Transverse colon (tissue), 4 donors: ENCODE measurements around the gene CEP350.

DNA sequence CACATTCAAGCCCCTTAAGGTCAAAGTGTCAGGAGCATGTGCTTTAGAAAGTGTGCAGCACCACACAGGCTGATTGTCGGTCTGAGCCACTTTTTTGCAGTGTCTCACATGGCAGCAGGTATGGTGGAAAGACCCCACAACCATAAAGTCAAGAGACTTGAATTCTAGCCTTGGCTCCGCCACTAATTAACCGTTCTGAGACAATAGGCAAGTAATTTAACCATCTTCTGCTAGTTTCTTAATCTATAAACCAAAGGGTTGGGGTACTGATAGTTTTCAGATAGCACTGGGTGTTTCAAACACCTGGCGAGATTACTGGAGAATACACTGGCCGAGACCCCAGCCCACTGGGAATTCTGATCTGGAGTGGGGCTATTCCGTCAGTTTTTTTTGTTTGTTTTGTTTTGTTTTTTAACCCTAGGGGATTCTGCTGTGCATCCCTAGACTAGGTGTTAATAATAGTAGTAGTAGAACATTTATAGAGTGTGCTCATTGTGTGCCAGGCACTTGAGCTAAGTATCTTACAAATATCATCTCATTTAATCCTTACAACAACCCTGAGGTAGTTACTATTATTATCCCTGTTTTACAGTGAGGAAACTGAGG lies 21.9 kb downstream of the TOR3A start:
- PRO-cap, result no peak
- RAMPAGE, long total RNA, 4 experiments, result no peak in any of the 4 experiments

DNA sequence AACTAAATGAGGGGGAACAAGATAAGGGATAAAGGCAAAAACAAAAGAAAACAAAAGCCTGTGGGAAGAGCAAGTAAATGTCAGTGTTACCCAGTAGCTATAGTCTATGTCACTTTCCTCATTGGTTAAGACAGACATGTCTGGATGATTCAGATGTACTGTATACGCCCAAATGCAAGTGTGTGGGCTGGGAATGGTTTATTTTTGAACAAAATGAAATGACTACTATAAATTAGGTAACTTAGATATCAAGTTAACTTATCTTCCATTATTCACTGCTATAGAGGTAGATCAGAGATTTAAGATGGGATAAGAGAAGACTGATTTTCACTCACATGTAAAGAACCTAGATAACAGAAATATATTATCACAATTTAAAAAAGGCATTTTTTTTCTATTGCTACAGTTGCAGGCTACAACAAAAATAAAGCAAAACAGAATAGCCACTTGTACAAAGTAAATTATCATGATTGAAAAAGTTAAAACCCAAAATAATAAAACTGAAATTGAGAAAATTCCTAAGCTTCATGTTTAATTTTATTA lies 60.1 kb downstream of the TOR3A start:
- PRO-cap, result no peak
- RAMPAGE, long total RNA, 4 experiments, result no peak in any of the 4 experiments

DNA sequence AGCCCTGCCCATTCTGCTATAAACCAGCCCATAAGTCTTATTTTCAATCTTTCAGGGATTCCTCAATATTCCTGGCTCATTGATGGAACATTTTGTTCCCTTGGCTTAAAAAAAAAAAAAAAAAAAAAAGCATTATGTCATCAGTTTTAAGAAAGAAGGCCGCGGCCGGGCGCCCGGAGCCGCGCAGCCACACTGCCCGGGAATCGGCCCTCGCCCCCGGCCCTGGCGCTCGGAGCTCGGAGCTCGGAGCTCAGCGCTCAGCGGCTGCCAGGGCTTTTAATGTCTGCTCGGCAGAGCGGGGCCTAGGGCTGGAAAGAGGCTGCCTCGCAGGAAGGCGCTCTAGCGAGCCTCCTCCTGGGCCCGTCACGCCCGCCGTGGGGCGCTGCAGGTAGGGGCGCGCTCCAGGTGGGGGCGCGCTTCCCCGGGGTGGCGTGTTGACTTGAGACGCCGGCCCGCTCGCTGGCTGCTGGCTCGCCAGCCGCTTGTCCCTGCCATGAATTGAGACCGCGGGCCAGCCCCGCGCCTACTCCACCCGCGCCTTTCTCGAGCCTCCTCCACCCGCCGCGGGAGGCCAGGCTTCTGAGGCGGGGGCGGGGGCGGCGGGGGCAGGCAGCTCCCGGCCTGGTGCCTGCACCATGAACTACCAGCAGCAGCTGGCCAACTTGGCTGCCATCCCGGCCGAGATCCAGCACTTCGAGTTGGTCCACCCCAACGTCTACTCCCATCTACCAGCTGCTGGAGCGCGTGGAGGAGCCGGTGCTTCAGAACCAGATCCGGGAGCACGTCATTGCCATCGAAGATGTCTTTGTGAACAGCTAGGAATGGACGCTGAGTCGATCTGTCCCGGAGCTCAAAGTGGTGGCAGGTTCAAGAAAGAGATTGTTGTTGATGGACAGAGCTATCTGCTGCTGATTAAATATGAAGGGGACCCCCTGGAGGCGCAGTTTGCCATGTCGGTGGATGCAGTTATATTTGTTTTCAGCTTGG lies 5.3 kb upstream of the TDRD5 start:
- PRO-cap, result unidirectional peak, minus-strand start at position 700 of the sequence
- RAMPAGE, long total RNA, 4 experiments, result no peak in any of the 4 experiments

- PRO-cap, result no peak
- RAMPAGE, long total RNA, 4 experiments, result no peak in any of the 4 experiments
Measured at GRCh38 chr1:179729814-179730567, 13.1 kb upstream of the FAM163A start.

- PRO-cap, result no peak
- RAMPAGE, long total RNA, 4 experiments, result no peak in any of the 4 experiments
Measured at GRCh38 chr1:179825111-179825690, 52.4 kb downstream of the TOR1AIP2 start.

DNA sequence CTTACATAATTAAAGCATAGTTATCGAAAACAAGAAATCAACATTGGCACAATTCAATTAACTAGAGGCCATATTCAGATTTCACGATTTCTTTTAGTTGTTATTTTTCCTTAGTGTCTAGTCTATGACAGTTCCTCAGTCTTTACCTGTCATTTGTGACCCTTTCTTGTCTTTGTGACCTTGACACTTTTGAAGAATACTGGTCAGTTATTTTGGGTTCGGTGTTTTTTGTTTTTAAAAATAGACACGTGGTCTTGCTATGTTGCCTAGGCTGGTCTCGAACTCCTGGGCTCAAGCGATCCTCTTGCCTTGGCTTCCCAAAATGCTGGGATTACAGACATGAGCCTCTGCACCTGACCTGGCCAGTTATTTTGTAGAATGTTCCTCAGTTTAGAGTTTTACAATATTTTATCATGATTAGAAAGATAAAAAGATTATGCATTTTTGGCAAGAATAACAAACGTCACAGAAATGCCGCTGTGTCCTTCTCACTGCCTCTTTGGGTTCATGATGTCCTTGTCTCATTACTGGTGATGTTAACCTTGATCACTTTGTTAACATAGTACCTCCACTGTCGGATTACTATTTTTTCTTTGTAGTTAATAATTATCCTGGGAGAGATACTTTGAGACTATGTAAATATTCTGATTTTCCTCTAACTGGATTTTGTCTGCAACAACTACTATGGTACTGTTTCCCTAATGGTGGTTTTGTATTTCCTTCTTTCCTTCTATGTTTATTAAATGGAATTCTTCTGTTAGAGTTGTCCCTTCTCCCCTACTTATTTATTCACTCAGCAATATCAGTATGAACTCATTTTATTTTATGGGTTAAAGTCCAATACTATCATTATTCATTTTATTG lies 4.4 kb downstream of the TOR1AIP2 start:
- PRO-cap, result no peak
- RAMPAGE, long total RNA, 4 experiments, result no peak in any of the 4 experiments

DNA sequence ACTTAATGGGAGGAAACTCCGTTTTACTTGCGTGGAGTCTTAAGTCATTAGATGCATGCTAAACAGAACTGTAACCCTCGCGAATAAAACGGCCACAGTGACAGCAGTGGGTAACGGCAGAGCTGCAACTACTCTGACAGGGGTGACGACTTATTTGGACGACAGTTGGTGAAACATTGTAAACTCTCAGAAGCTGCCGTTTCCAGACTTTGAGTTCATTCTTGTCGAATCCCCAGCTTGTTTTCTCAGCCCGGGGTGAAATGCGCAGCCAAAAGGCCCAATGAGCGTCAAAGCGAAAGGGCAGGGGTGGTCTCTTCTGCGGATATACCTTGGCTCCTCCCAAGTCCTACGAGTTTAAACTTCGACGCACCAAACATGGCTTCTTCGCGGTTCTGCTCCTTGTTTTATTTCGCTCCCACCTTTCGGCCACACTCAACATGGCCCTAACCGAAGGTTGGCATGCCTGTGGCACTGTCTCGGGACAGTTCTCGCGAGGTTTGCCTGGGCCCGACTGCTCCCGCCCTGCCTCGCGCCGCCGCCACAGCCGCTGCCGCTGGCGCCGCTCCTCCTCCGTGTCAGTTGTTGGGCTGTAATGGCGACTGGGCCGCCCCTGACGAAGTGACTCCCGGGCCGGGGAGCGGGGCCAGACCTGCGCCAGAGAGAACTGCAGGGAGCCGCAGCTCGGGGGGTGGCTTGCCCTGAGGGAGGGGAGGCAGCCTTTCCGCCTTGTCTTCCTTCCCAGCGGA lies at the start of gene CEP350:
Gene CEP350 (plus strand): TSS at position 578 of the 746 bp plus-strand sequence.
- PRO-cap, result bidirectional peak, plus-strand start at position 578 of the sequence, minus-strand start at position 326 of the sequence
- RAMPAGE, long total RNA, 4 experiments, result start-site peak on the plus strand in 3 of 4 experiments, centred at positions 576 to 580 of the sequence, 47 to 245 reads per replicate

DNA sequence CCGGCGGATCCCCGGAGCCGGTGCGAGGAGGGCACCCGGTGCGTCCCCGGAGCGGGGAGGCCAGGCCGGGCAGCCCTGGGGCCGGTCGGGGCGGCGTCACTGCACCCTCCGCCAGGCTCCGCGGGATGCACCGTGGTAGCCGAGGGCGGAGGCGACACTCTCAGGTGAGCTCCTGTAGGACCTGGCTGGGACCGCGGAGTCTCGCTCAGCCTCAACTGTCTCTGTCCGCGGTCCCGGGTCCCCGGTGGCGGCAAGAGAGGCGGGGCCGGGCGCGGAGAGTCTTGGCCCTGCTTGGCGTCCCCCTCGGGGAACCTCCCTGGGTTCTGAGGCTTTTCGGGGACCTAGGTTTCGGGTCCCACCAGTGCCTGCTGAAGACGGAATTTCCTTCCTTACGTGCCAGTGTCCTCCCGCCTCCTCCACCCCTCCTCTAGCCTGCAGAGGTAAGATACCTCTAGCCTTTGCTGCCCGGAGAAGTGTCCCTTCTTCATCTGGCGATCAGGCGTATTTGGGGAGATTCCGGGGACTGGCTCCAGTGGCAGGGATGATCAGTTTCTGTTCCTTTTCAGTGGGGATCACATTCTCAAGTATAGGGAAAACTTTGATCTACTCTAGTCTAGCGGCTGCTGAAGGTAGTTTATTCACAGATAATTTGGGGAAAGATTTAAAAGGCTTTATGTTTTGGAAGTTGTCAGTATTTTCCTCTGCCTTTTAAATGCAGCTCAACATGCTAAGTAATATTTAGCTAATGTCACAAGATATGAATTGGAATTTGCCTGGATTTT lies 560 bp downstream of the CEP350 start:
- PRO-cap, result unidirectional peak, minus-strand start at position 187 of the sequence; unidirectional peak, minus-strand start at position 420 of the sequence
- RAMPAGE, long total RNA, 4 experiments, result no peak in any of the 4 experiments

- PRO-cap, result no peak
- RAMPAGE, long total RNA, 4 experiments, result start-site peak on the plus strand in 2 of 4 experiments, at chr1:179996610-179996797 at its widest, 11 to 31 reads per replicate
Measured at GRCh38 chr1:179996335-179997194, 42.0 kb downstream of the CEP350 start.

- PRO-cap, result unidirectional peak, minus-strand start at chr1:180155519
- RAMPAGE, long total RNA, 4 experiments, result no peak in any of the 4 experiments
Measured at GRCh38 chr1:180155238-180155900, 700 bp downstream of the QSOX1 start.

GRCh38 chr1:180167675-180167901 lies 12.9 kb downstream of the QSOX1 start:
- PRO-cap, result no peak
- RAMPAGE, long total RNA, 4 experiments, result no peak in any of the 4 experiments

DNA sequence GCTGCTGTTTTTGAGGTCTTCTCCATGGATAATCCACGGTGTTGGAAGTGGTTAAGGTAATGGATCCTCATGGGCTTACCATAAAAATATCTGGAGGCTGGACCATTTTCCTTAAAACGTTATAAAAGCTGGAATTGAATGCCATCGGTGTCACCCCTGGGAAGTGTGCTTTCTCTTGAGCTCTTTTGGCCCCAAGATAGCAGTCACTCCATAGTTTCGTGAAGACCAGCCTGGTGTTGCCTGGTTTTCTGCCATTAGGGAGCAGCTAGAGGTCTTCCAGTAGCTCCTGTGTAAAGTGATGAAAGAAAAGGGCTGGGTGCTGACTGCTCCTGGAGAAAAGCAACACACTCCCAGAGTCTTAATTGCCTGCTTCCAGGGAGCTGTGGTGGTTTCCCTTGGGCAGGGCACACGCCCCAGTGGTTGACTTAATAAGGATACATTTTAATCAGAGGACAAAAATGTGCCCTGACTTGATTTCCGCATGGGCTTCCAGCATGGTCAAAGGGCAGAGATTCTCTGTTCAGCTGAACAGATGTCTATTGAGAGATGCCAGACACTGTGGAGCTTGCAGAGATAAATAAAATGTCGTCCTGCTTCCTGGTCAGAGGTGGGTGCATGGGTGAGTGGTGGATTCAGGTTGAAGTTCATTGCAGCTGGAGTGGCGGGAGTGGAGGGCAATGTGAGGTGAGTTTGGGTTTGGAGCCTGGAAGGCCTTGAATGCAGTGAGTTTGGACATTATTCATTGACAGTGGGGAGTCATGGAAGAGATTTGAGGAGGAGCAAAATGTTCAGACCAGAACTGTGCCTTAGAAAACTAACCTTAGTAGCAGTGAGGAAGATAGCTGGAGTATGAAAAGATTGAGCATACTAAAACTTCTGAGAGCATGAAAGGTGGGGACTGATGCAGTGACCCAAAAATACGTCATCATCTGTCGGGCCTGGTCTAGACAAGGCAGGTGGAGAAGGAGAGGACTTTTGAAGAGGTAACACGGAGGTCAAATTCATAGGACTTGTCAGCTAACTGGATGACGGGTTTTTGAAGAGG lies 16.0 kb downstream of the QSOX1 start:
- PRO-cap, result no peak
- RAMPAGE, long total RNA, 4 experiments, result start-site peak on the plus strand in 1 of 4 experiments, centred at position 463 of the sequence, 5 reads per replicate

DNA sequence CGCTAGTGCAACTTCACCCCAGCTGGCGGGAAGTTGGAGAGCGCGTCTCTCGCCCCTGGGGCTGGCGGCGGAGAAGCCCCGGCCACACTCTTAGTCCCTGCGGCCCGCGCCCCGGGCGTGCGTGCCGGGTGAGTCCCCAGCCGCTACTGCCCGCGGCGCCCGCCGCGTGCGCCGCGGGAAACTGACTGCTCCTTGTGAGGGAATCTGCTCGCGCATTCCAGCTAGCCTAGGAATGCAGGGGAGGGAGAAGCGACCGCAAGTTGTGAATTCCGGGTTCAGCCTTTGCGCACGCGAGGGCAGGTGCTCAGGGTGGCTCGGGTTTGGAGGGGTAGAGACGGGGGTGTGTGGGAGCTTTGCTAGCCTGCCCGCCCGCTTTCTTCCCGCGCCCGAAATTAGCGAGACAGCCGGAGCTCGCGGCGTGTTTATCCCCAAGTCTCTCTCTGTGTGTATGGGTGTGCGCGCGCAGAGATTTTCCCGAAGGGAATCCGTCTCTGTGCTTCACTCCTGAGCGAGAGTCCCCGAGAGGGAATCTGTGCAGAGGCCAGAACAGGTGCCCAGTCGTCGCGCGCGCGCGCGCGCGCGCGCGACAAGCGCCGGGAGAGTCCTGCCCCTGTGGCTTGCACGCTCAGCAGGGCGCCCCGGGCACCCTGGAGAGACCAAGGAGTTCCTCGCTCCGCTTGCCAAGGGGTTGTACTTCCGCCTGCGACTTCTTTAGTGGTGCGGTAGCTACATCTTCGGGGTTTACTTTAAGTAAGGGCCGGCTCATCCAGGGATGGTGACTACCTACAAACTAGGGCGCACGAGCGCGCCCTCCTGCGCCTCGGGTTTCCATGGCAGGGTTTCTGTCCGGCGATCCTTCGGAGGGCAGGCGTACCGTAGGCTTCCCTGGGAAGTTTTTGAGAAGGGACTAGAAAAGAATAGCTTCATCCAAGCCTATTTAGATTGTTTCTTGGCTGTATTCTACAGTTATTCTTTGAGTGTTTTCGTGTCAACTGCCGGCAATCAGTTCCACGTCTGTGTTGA lies 1.2 kb downstream of the LHX4 start:
- PRO-cap, result no peak
- RAMPAGE, long total RNA, 4 experiments, result no peak in any of the 4 experiments

DNA sequence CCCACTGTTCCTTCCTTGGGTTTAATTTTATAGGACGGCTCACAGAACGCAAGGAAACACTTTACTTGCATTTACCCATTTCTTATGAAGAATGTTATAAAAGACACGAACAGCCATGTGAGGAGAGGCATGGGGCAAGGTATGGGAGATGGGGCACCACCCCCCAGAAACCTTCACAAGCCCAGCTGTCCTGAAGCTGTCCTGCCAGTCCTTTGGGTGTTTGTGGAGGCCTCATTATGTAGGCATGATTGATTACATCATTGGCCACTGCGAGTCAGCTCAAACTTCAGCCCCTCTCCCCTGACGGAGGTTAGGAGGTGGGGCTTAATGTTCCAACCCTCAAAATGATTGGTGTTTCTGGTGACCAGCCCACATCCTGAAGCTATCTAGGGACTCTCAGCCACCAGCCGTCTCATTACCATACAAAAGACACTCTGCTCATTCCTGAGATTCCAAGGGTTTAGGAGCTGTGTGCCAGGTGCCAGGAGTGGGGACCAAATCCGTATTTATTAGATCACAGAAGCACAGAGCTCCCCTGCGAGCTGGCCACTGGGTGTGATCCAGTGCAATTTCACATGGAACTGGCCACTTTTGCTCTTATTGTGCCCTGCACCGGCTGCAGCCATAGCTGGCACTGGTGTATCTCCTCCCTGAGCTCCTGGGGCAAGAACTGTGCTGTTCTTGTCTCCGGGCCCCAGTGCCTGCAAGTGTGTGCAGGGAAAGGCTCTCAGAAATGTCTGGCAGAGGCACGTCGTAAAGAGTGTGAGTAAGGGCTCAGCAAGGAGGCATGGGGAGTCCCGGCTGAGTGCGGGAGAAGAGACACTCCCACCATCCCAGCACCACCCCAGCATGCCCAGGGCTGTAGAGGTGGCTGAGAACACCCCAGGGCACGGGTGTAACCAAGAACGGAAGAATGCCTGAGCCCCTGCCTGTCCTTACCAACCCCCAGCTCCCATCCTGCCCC lies 10.5 kb downstream of the KIAA1614 start:
- PRO-cap, result no peak
- RAMPAGE, long total RNA, 4 experiments, result no peak in any of the 4 experiments

- PRO-cap, result no peak
- RAMPAGE, long total RNA, 4 experiments, result no peak in any of the 4 experiments
Measured at GRCh38 chr1:181044432-181044970, 10.7 kb downstream of the MR1 start.

- PRO-cap, result no peak
- RAMPAGE, long total RNA, 4 experiments, result no peak in any of the 4 experiments
Measured at GRCh38 chr1:181101911-181102392, 13.5 kb downstream of the IER5 start.

GRCh38 chr1:181104476-181105503 lies 16.3 kb downstream of the IER5 start:
- PRO-cap, result unidirectional peak, plus-strand start at chr1:181104577; bidirectional peak, plus-strand start at chr1:181105155, minus-strand start at chr1:181105050; bidirectional peak, plus-strand start at chr1:181105622, minus-strand start at chr1:181105241
- RAMPAGE, long total RNA, 4 experiments, result no peak in any of the 4 experiments

- PRO-cap, result bidirectional peak, plus-strand start at chr1:182029844, minus-strand start at chr1:182029629; unidirectional peak, plus-strand start at chr1:182030013
- RAMPAGE, long total RNA, 4 experiments, result start-site peak on the minus strand in 1 of 4 experiments, at chr1:182029614-182029677 at its widest, 17 reads per replicate
Measured at GRCh38 chr1:182029107-182030500, 31.9 kb downstream of the ZNF648 start.

DNA sequence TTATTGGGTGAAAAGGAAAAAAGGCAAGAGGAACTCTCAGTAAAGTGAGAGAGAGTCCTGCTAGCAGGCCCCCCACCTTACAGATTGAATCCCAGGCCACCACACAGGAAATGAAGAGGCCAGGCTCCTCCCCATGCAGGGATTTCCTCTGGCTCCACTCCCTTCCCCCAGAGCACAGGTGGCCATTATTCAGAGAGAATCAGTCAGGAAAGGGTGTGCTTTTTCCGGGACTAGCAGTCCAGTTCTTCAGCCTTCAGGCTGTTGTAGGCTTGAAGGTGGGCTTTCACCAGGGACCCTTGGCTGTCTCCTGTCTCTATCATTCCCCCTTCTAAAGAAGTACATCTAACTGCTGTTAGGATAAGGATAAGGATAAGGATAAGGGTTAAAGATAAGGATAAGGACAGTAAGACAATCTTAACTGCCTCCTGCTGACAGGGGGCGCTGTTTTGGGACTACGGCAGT lies 26.3 kb downstream of the ZNF648 start:
- PRO-cap, result no peak
- RAMPAGE, long total RNA, 4 experiments, result no peak in any of the 4 experiments

GRCh38 chr1:182120769-182121321 lies 59.3 kb upstream of the ZNF648 start:
- PRO-cap, result no peak
- RAMPAGE, long total RNA, 4 experiments, result no peak in any of the 4 experiments